Measurements from ENCODE around the genes RBM27 and MARCOL.

- PRO-cap: unidirectional peak, minus-strand start at chr5:143402134
These were observed 1.5 kb downstream of the NR3C1 start for GRCh38 chr5:143401874-143402456.

GRCh38 chr5:143405793-143406021 is 2.2 kb upstream of the NR3C1 start:
- PRO-cap: no peak

DNA sequence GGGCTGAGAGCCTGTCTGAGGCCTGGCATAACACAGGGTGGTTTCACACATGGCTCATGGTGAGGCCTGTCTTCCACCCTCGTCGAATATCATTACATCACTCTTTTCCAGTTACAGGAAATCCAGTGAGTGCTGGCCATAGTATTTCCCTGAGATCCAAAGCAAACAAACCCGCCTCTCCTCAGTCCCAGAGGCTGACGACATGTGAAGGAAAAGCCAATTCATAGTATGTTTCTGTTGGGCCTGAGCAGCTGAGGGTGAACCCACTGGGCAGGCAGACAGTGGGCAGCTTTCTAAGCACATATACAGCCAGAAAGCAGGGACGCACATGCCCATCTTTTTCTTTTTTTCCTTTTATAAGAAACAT is 159.5 kb upstream of the NR3C1 start:
- PRO-cap: no peak

GRCh38 chr5:143592582-143593075 is 189.1 kb upstream of the NR3C1 start:
- PRO-cap: bidirectional peak, plus-strand start at chr5:143592914, minus-strand start at chr5:143592829

GRCh38 chr5:143791941-143792831 is 19.8 kb upstream of the HMHB1 start:
- PRO-cap: no peak

DNA sequence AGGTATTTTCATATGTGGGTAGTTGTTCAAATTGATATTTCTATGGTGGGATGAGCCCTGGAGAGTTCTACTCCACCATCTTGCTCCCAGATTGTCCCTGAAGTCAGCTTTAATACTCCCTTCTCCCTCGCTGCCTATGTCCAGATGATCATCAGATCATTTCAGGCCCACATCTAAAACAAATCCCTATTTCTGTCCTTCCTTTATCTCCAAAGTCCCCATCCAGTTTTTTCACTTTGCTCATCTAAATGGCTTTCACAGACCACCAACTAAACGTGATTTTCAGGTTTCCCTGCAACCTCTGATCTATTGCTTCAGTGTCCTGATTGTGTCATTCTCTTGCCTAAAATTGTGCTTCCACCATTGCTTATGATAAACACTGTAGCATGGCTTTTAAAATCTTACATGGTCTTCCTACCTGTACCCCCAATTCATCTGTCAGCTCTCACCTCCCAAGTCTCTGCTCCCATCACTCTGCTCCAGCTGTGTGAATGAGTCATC is 342.0 kb downstream of the PRELID2 start:
- PRO-cap: no peak

GRCh38 chr5:146202844-146203529 is 418 bp upstream of the RBM27 start:
- PRO-cap: bidirectional peak, plus-strand start at chr5:146203605, minus-strand start at chr5:146203257

DNA sequence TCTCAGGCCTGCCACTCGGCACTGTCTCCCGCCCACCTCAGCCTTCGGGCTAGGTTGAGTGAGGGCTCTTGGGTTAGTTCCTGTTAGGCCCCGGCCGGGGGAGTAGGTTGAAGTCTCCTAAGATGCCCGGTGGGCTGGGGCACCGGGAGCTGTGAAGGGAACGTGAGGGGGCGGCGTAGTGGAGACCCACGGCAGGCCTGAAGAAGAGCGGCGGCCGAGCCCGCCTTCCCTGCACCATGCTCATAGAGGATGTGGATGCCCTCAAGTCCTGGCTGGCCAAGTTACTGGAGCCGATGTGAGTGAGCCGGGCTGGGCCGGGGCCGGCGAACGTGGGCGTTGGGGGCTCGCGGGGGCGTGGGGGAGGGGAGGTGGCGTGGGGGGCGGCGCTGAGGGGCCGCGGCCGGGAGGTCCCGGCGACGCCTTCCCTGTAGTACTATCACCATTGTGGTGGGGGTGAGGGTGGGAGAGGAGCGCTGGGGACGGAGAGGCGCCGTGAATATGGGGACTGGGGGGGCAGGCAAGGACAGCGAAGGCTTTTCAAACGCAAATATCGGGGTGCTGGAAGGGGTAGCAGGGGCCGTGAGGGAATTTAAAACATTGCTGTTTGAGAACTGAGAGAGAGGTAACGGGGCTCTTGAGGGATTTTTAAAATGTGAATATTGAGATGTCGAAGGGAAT is at the start of gene RBM27:
Gene RBM27 (plus strand): TSS at position 76 of the 678 bp plus-strand sequence.
- PRO-cap: bidirectional peak, plus-strand start at position 76 of the sequence, minus-strand start outside the sequence; bidirectional peak, plus-strand start at position 441 of the sequence, minus-strand start at position 435 of the sequence

DNA sequence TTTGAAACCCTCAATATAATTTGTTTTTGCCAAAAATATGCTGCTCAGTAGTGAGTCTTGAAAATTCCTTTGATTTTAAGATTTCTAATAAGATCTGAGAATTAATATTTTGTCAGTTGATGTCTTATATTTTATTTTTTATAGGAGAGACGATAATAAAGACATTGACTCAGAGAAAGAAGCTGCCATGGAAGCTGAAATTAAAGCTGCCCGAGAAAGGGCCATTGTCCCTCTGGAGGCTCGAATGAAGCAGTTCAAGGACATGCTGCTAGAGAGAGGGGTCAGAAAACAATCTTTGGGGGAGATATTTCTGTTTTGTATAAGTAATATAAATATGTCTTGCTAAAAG is 33.6 kb downstream of the GPR151 start:
- PRO-cap: no peak

- PRO-cap: no peak
These were observed 161.7 kb upstream of the STK32A start for GRCh38 chr5:147073097-147073588.

DNA sequence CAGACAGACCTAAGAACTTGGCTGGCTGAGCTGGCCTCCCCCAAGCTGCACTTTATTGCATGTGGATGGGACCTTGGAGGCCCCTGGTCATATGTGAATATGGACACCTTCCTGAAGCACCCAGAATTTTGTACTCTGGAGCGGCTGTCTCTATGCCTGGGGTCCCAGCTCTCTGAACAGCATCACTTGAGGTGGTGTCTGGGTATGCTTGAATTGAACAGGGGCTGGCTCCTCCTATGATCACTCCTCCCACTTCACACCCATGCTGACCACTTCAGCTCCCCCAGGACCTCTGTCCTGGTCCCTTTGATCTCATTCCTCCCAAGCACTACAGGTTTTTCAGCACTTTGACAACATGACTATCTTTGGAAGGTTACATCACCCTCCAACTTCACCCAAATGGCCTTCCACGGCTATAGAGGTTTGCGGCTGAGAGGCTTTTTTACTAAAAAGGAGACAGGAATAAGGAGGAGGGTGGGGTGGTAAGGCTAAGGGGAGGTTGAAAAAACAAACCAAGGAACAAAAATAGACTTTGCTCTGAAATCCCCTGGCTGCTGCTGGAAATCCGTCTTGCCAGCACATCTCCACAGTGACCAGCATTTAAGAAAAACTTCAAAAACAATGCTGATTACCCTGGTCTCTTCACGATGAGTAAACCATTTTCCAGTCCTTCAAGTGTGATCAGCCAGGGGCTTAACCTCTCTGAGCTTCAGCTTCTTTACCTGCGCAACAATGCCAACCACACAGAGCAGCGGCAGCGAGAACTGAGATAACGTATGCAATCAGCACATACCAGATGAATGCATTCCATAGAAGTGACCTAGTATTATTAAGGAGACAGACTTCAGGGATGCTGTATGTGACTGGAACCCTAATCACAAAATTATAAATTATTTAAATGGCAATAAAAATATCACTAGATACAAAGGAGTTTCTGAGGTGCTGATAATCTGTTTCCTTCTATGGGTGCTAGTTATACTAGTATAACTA is 102.7 kb downstream of the DPYSL3 start:
- PRO-cap: no peak

DNA sequence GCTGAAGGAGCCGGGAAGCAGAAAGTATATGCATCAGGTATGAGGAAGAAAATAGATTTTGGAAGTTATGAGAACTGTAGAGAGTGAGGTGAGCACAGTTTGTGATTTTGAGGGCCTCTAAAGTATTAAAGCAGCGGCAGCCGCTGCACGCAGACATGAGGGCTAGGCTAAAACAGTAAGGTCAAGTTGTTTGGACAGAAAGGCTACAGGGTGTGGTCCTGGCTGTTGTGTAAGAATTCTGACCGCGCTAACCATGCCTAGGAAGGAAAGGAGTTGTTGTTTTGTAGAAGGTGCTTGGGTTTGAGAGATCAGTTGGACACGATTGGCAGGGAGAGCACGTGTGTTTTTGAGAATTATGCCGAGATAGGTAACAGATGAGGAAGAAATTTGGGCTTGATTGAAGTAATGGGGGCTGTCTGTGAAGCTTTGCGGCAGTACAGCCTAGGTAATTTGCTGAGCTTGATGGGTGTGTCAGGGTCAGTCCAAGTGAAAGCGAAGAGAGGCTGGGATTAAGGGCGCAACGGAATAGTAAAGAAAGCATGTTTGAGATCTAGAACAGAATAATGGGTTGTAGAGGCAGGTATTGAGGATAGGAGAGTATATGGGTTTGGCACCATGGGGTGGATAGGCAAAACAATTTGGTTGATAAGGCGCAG is 7.5 kb upstream of the SCGB3A2 start:
- PRO-cap: no peak

DNA sequence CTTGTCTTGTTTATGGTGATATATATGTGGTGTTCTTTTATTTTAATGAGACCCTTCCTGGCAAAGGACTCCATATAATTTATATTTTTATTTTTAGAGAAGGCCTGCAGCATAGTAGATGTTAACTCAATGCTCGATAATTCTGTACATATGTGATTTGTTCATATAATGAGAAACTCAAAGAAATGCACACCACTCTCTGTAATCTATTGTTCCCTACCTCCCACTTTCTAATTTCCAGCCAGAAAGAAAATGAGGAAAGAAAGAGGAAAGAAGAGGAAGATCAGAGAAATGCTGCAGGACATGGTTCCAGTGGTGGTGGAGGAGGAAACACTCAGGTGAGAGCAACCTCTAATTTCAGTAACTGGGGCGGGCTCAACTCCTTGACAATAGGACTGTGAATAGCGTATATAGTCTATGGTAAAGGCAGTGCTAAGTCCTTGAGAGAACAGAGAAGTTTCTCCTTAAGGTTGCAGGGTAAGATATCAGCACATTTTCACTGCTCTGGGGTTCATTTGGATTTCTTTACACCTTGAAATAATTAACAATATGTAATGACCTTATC is 52.1 kb upstream of the SPINK14 start:
- PRO-cap: no peak

GRCh38 chr5:148238250-148238697 is at the start of gene MARCOL:
Gene MARCOL, plus strand, starts transcription at chr5:148238525.
- PRO-cap: no peak

DNA sequence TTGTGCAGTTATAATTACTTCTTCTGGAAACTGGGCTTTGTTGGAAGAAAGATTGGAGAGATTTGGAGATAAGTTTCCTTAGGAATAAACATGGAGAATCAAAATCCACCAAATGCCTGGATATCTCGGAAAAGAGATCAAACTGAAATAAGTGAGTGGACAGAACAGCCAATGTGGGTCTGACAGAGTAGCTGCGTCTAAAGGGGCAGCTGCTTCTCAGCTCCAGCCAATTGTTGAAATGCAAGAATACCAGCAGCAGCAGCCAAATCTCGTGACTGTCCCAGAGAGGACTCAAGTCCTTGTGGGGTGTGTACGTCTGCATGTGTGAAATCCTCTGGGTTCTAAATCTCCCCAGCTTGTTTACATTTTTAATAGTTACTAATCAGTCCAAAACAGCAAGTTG is 85.6 kb upstream of the ADRB2 start:
- PRO-cap: no peak

- PRO-cap: no peak
These were observed 2.7 kb downstream of the ADRB2 start for GRCh38 chr5:148829197-148829511.

DNA sequence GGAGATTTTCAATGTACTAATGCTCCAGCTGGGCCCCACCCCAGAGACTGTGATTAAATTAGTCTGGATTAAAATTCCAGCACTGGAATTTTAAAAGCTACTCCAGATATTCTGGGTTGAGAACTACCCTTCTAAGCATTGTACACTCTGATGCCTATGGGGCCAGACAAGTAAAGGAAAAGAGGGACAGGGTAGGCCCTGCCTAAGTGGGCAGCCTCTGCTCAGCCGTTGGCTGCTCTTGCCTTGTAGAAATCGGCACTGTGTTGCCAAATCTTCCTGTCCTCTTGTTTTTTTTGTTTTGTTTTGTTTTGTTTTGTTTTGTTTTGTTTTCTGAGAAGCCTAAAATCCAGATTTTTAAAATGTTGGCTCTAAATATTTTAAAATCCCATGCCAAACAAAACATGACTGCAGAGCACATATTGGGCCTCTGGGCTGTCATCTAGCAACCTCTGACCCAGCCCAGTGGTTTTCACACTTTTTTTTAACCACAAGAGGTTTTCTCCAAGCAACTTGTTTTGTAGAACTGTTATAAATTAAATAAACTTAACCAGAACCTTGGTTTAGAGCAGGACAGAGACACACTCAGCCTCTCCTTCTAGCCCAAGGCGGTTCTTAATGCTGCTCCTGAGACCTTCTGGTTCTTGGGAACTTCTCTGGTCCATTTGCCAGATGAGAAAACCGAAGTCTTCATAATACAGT is 29.1 kb downstream of the ADRB2 start:
- PRO-cap: no peak

DNA sequence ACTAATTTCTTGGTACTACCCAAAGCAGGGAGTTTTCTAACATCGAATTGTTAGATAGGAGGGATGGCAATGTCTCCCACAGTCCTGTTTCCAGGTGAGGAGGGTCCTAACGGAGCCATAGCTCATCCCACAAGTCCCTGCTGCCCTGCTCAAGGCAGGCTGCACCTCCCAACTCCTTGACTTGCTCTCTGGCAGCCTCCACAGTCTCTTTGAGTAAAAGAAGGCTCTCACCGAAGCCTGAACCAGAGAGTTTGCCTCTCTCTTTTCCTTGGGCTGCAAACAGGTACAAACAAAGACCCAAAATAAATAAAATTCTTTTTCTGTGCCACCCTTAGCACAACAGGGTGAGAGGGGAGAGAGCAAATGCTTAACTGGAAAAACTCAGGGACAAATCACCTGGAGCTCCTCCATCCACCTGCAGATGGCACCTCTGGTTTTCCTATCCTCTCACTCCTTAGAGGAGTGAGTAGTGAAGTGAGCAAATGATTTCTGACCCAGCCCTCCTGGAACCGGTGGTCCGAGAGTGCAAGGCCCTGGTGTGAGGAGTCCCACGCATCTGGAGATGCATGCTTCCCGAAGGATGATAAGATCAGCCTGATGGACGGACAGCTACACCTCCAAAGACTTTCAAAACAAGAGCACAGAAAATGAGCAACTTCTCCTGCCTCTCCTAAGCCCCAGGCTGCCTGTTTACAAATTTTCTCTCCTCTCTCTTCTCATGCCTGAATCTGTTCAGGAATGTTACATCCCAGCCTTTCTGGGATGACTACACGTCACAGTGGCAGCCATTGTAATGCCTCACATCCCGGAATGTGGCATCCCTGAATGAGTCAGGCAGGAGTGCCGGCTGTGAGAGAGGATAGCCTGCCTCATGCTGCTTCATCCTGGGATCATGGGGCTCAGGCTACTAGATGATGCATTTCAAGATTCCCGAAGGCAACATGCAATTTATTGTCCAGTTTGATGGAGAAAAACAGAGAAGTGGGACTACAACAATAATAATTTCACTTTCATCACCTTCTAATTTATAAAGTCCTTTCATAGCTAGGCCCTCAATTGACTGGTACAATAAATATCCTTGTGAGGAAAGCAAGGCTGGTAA is 86.4 kb downstream of the ADRB2 start:
- PRO-cap: no peak

- PRO-cap: no peak
These were observed 98.4 kb downstream of the ADRB2 start for GRCh38 chr5:148924716-148925263.

DNA sequence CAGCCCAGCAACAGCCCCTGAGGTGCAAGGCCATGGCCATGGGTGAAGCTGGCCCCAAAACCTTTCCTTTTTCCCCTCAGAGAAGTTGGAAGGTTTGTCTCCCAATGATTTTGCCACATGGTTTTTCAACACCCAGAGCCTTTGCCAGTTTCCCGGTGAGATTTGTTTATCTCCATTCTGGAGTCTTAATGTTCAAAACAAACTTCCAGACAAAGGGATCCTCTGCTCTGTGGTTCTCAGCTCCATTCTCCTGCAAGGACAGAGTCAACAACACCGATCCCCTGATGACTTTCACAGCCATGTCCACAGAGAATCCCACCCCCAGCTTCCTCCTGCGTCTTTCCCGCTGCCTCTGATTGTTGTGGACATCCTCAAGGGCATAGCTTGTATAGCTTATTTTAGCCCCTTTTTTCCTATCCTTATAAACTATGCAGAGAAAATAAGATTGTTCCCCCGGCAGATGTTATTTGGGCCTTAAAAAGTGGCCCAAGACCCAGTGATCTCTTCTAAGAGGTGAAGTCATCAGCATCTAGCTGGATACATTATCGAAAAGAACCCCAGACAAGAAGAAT is 3.1 kb upstream of the ABLIM3 start:
- PRO-cap: no peak